Esophagus squamous epithelium (tissue), 4 donors: ENCODE results near the genes ZNF175, SIGLEC14, FPR3, ZNF160 and ZNF845.

GRCh38 chr19:51551578-51552151, 19.4 kb upstream of the ZNF175 start:
- PRO-cap: no peak
- RAMPAGE, long total RNA, 4 experiments: no peak in any of the 4 experiments

- PRO-cap: bidirectional peak, plus-strand start at chr19:51571255, minus-strand start at chr19:51571146
- RAMPAGE, long total RNA, 4 experiments: no peak in any of the 4 experiments
Measured at GRCh38 chr19:51570756-51572097, at the start of gene ZNF175. Gene ZNF175, plus strand, starts transcription at chr19:51571283.

DNA sequence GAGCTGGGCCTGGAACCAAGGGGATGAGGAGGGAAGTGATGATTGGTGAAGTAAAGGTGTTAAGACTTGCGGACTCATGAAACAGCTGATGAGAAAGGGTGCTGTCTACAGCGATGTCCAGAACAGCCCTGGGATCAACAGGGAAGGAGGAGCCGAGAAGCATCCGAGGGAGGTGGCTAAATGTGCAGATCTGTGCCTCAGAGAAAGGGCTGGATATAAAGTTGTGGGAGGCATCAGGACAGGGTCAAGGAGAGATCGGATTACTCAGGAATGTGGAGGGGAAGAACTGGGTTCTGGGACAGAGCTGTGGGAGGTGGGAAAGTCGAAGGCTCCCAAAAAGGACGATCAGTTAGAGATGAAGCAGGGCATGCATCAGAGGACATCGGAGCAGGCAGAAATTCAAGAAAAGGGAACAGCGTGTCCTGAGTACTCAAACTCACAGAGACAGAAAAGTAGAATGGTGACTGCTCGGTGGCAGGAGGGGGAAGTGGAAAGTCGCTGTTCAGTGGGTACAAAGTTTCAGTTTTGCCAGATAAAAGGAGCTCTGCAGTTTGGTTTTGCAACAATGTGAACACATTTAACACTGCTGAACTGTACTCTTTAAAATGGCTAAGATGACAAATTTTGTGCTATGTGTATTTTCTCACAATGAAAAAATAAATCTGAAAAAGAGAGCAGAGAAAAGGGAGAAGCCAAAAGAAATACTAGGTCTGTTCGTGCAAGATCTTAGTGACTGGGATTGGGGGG, 1.8 kb downstream of the SIGLEC14 start:
- PRO-cap: no peak
- RAMPAGE, long total RNA, 4 experiments: no peak in any of the 4 experiments

GRCh38 chr19:51646662-51646997, at the start of gene SIGLEC14:
Gene SIGLEC14, minus strand, starts transcription at chr19:51646825.
- PRO-cap: no peak
- RAMPAGE, long total RNA, 4 experiments: no peak in any of the 4 experiments

GRCh38 chr19:51690709-51691647, 2.2 kb upstream of the SPACA6 start:
- PRO-cap: bidirectional peak, plus-strand start at chr19:51690965, minus-strand start at chr19:51690843
- RAMPAGE, long total RNA, 4 experiments: no peak in any of the 4 experiments

GRCh38 chr19:51794917-51795475, at the start of gene FPR3:
Gene FPR3, plus strand, starts transcription at chr19:51795157.
- PRO-cap: unidirectional peak, plus-strand start at chr19:51795136
- RAMPAGE, long total RNA, 4 experiments: start-site peak on the plus strand in 2 of 4 experiments, at chr19:51795132-51795192 at its widest, 13 to 30 reads per replicate

GRCh38 chr19:52034238-52035157, 6.3 kb upstream of the ZNF614 start:
- PRO-cap: no peak
- RAMPAGE, long total RNA, 4 experiments: no peak in any of the 4 experiments

DNA sequence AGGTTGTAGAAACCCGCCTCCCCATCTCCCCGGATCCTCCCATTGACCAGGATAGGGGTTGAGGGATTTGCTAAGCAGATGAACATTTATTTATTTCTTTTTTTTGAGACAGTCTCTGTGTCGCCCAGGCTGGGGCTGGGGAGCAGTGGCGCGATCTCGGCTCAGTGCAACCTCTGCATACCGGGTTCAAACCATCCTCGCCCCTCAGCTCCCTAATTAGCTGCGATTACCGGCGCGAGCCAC, 840 bp downstream of the PPP2R1A start:
- PRO-cap: no peak
- RAMPAGE, long total RNA, 4 experiments: no peak in any of the 4 experiments

DNA sequence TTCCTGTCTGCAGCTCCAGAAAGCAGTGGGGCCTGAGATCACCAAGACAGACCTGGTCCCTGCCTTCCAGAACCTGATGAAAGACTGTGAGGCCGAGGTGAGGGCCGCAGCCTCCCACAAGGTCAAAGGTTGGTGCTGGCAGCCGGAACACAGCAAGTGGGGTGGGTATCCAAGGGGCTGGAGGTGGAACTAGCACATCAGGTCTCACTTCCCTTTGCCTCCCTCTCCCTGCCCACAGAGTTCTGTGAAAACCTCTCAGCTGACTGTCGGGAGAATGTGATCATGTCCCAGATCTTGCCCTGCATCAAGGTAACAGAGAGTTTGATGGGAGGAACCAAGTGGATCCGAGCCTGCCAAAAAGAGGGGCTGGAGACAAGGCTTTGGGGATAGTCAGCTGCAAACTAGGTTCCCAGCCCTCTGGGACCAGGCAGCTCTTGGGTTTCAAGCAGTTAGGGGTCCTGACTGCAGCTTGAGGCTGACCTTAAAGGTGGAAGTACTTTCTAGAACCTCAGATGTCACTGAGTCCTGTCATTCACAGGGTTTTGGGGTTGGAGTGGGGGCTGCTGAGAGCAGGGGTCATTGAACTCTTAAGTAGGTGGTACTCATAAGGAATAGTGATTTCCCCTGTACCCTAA, 26.0 kb downstream of the PPP2R1A start:
- PRO-cap: no peak
- RAMPAGE, long total RNA, 4 experiments: no peak in any of the 4 experiments

DNA sequence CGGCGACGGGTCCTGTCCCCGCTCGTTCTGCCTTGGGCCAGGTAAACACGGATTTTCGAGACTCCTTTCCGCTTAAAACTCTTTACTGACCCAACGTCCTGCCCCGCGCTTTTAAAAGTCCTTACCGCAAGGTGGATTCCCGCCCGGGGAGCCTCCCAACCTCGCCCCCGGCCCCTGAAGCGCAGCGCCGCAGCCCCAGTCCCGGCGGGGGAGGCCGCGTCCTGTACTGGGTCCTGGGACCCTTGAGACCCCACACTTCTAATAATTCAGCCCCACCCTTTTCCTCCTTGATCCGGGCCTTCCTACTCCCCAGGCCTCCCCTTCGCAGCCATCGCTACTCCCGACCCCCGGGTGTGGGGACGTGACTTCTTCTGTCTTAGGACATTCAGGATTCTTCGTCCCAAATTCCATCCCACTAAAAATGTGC, 436 bp downstream of the ZNF610 start:
- PRO-cap: no peak
- RAMPAGE, long total RNA, 4 experiments: no peak in any of the 4 experiments

DNA sequence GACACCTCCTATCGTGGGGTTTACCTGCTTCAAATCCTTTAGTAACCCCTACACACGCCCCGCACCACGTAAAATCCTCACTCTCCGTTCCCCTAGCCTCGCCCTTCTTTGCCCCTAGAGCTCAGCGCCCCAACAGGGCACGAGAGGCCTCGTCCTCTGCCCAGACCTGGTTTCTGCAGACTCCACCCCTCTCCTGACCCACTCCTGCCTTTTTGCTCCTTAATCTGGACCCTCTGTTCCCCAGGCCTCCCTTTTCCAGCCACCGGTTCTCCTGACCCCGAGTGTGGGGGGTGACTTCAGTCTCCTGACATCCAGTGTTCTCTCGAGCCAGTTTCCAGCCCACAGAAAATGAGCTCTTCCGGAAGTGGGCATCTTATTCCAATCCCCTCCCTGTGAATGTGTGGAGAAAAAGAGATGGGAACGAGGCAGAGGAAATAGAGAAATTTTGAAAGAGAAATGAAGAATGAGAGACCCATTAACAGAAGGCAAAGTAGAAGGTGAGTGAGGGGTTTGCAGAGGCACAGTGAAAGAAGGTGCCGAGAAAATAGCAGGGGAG, 552 bp downstream of the ZNF528 start:
- PRO-cap: no peak
- RAMPAGE, long total RNA, 4 experiments: no peak in any of the 4 experiments

DNA sequence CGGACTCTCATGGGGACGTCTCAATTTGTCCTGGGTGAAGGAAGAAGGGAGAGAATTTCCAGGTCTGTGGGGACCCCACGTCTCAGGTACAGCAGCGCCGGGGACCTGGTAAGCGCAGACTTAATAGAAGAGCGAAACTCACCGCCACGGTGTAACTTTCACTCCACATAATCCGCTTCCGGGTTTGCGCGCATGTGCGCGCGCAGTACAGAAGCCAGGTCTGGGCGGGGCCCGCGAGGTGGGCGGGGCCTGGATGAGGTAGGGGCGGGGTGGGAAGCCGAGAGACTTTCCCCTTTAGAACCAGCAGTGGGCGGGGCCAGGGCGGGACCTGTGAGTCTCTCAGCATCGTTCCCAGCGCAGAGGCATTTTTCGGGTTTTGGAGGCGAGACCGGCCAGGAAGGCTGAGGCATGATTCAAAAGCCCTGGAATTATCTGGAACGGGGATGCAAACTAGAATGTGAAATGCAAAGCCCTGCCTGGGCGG, 52.1 kb downstream of the ENSG00000269825 start:
- PRO-cap: bidirectional peak, plus-strand start at position 330 of the sequence, minus-strand start at position 186 of the sequence
- RAMPAGE, long total RNA, 4 experiments: start-site peak on the minus strand in 1 of 4 experiments, centred at position 188 of the sequence, 24 reads per replicate

DNA sequence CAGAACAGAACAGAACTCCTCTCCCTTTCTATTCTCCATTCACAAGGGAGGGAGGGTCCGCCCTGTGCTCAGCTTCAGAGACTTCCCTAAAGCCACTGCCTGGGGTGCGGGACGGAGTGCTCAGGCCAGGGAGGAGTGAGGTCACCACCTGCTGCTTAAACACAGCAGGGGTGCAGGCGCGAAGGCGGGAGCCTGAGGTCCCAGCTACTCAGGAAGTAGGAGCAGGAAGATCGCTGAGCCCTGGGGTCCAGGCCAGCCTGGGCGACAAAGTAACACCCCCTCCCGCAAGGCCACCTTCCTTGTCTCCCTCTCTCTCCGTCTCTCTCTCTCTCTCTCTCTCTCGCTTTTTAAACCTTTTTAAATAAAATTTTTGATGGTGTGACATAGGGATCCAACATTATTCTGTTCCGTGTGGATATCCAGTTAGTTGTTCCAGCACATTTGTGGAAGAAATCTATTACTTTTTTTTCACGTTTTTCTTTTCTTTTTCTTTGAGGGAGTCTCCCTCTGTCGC, 574 bp upstream of the ENSG00000269825 start:
- PRO-cap: no peak
- RAMPAGE, long total RNA, 4 experiments: no peak in any of the 4 experiments

DNA sequence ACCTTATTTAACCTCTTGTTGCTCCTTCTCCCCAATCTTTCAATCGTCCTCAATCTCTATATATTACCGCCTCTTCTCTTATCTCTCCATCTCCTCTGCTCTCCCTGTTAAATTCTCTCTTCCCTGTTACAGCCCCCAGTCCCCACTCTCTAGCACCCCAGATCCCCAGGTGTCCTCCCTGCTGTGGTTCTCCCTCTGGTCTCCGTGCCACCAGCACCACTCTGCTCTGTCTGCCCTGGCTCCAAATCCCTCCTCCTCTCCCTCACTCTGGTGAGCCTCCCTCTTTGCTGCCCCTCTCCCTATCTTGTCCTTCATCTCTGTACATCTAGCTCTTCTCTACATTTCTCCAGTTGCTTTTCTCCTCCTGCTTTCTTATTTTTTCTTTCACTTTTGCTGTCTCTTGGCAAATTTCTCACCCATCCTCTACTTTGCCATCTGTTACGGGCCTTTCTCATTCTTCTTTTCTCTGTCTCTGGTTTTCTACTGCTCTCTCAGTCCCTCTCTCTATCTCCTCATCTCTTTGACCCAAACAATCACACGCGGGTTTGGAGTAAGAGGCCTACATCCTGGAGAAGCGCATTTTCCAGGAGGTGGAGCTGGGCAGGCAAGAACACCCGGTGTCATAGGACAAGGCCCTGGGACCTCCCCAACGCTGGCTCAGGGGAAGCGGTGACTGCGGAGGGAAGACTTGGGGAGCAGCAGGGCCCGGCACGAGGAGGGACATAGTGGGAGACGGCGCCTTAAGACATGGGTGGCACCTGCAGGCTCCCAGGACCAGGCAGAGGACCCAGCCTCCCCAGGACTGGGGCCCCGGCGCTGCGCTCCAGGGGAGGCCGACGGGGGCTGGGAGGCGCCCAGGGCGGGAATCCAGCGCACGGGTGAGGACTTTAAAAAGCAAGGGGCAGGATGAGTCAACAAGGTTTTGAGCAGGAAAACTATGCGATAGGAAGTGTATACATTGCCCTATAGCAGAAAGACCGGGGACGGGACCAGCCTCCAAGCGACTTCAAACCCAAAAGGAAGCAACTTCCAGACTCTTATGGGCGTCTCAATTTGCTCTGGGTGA, 10.0 kb downstream of the ZNF611 start:
- PRO-cap: no peak
- RAMPAGE, long total RNA, 4 experiments: no peak in any of the 4 experiments

GRCh38 chr19:53103232-53104158, at the start of gene ZNF160:
Gene ZNF160, minus strand, starts transcription at chr19:53103422.
- PRO-cap: bidirectional peak, plus-strand start at chr19:53103649, minus-strand start at chr19:53103422
- RAMPAGE, long total RNA, 4 experiments: start-site peak on the minus strand in 3 of 4 experiments, at chr19:53103389-53103428 at its widest, 24 to 419 reads per replicate

DNA sequence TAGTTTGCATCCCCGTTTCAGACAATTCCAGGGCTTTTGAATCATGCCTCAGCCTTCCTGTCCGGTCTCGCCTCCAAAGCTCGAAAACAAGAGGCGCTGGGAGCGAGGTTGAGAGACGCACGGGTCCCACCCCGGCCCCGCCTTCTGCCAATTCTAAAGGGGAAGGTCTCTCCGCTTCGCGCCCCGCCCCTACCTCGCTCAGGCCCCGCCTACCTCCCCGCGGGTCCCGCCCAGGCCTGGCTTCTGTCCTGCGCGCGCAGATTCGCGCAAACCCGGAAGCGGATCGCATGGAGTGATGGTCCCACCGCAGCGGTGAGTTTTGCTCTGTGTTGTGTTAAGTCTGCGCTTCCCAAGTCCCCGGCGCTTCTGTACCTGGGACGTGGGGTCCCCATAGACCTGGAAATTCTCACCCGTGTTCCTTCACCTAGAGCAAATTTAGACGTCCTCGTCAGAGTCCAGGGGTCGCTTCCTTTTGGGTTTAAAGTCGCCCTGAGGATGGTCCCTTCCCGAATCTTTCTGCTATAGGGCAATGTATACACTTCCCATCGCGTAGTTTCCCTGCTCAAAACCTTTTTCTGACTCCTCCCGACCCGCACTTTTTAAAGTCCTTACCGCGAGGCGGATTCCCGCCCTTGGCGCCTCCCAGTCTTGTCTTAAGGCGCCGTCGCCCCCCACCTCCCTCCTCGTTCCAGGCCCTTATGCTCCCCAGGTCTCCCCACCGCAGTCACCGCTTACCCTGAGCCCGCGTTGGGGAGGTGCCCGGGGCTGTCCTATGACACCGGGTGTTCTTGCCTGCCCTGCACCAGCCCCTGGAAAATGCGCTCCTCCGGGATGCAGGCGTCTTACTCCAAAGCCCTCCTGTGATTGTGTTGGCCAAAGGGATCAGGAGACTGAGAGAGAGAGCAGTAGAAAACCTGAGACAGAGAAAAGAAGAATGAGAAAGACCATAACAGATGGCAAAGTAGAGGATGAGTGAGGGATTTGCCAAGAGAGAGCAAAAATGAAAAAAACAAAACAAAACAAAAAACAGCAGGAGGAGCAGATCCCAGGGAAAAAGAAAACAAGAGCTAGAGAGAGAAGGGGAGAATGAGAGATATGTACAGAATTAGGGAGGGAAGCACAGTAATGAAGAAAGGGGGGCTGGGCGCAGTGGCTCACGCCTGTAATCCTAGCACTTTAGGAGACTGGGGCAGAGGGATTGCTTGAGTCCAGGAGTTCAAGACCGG, at the start of gene ZNF845:
ZNF845 (plus strand) TSS at position 269 of the 1,226 bp plus-strand sequence.
- PRO-cap: bidirectional peak, plus-strand start at position 269 of the sequence, minus-strand start at position 82 of the sequence
- RAMPAGE, long total RNA, 4 experiments: start-site peak on the plus strand in 3 of 4 experiments, centred at positions 271 to 280 of the sequence, 20 to 144 reads per replicate

DNA sequence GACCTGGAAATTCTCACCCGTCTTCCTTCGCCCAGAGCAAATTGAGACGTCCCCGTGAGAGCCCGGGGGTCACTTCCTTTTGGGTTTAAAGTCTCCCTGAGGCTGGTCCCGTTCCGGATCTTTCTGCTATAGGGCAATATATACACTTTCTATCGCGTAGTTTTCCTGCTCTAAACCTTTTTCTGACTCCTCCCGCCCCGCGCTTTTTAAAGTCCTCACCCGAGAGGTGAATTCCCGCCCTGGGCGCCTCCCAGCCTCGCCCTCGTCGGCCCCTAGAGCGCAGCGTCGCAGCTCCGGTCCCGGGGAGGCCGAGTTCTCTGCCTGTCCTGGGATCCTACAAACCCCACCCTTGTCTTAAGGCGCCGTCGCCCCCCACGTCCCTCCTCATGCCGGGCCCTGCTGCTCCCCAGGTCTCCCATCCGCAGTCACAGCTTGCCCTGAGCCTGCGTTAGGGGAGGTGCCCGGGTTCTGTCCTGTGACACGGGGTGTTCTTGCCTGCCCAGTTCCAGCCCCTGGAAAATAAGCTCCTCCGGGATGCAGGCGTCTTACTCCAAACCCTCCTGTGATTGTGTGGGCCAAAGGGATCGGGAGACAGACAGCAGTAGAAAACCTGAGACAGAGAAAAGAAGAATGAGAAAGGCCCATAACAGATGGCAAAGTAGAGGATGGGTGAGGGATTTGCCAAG, 479 bp downstream of the ZNF525 start:
- PRO-cap: no peak
- RAMPAGE, long total RNA, 4 experiments: no peak in any of the 4 experiments

- PRO-cap: no peak
- RAMPAGE, long total RNA, 4 experiments: no peak in any of the 4 experiments
Measured at GRCh38 chr19:53389946-53390549, 4.9 kb upstream of the ZNF765 start.

GRCh38 chr19:53544970-53545607, 7.1 kb downstream of the ZNF331 start:
- PRO-cap: bidirectional peak, plus-strand start at chr19:53545380, minus-strand start at chr19:53545256
- RAMPAGE, long total RNA, 4 experiments: no peak in any of the 4 experiments

DNA sequence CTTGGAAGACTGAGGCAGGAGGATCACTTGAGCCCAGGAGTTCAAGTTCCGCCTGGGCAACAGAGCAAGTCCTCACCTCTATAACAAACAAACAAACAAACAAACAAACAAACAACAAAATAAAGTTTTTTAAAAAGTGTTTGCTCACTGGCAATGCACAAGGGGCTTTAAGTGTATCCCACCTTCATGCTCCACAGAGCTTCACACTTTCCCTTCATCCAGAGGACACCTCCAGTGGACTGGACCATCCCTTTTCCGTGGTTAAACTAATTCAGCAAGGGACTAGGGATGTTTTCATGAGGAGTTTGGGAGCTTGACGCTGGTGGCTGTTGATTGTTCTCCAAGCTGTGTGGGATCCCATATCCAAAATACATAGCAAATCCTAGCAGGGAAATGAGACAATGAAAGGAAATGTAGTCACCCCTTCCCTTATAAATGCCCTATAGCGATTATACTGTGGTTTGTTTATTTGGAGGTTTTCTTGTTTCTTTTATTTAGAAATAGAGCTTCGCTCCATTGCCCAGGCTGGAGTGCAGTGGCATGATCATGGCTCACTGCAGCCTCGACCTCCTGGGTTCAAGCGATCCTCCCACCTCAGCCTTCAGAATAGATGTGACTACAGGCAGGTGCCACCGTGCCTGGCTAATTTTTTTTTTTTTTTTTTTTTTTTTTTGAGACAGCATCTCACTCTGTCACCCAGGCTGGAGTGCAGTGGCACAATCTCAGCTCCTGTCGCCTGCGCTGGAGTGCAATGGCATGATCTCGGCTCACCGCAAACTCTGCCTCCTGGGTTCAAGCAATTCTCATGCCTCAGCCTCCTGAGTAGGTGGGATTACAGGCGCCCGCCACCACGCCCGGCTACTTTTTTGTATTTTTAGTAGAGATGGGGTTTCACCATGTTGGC, 31.5 kb upstream of the DPRX start:
- PRO-cap: no peak
- RAMPAGE, long total RNA, 4 experiments: no peak in any of the 4 experiments